Measurements from ENCODE around the genes ADD1 and HTT.

GRCh38 chr4:2671603-2671826, 84.6 kb downstream of the TNIP2 start:
- RRBS, result no CpG with 5 or more reads among the region's 5 CpGs

DNA sequence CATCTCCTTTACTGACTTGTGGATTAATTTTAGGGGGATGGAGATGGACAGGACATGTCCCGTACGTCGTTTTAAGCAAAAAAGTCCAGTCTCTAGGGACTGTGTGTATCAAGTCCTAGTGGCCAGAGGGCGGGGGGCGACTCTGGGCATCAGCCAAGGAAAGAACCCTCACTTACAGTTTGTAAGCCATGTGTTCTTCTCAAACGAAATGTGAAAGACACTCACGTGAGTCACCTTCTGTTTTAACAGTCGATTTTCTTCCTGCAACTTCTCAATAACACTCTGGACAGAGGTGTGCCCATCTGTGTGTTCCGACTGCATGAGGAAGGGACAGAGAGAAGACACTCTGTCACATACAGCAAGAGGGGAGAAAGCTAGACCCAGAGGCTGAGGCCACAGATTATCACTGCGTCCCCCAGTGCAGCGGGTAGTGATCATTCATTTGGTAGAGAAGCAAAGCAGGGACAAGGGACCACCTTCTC, 10.9 kb downstream of the TNIP2 start:
- RRBS, result no CpG with 5 or more reads among the region's 11 CpGs

DNA sequence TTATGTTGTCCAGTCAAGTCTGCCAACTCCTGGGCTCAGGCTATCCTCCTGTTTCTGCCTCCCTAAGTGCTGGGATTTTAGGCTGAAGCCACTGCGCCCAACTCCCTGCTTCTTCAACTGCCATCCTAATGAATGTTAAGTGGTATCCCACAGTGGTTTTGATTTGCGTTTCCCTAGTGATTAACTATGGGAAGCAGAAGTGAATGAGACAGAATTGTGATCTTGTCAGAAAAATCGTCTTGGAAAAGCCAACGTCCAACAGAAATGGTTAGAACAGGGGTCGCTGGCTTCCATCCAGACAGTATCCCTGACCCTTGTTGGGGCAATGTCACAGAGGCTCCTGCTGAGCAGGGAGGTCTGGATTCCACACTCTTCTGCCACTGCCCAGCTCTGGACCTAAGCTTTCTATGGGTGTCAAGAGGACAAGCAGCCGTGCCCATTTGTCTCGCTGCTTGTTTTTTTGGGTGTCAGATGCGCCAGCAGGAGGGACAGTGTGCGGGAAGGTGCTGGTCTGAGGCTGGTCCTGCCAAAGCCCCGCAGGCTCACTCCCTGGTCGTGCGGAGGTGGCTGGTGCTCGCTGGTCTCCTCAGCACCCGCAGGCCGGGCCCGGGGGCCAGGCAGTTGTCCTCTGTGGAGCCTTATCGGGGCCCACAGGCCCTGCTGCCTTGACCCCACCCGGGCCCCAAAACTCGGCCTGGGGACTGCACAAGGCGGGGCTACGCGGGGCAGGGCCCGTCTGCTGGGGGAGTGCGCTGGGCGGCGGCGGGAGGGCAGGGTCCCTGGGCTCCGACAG, 697 bp upstream of the ADD1 start:
- RRBS, result 1% methylated on average over 4 of the region's 28 CpGs

GRCh38 chr4:2843544-2844130, at the start of gene ADD1:
ADD1 (plus strand) TSS chr4:2843844.
- RRBS, result 1% methylated on average over 35 of the region's 76 CpGs

GRCh38 chr4:2844131-2844891, 667 bp downstream of the ADD1 start:
- RRBS, result under 1% methylated on average over 21 of the region's 47 CpGs

DNA sequence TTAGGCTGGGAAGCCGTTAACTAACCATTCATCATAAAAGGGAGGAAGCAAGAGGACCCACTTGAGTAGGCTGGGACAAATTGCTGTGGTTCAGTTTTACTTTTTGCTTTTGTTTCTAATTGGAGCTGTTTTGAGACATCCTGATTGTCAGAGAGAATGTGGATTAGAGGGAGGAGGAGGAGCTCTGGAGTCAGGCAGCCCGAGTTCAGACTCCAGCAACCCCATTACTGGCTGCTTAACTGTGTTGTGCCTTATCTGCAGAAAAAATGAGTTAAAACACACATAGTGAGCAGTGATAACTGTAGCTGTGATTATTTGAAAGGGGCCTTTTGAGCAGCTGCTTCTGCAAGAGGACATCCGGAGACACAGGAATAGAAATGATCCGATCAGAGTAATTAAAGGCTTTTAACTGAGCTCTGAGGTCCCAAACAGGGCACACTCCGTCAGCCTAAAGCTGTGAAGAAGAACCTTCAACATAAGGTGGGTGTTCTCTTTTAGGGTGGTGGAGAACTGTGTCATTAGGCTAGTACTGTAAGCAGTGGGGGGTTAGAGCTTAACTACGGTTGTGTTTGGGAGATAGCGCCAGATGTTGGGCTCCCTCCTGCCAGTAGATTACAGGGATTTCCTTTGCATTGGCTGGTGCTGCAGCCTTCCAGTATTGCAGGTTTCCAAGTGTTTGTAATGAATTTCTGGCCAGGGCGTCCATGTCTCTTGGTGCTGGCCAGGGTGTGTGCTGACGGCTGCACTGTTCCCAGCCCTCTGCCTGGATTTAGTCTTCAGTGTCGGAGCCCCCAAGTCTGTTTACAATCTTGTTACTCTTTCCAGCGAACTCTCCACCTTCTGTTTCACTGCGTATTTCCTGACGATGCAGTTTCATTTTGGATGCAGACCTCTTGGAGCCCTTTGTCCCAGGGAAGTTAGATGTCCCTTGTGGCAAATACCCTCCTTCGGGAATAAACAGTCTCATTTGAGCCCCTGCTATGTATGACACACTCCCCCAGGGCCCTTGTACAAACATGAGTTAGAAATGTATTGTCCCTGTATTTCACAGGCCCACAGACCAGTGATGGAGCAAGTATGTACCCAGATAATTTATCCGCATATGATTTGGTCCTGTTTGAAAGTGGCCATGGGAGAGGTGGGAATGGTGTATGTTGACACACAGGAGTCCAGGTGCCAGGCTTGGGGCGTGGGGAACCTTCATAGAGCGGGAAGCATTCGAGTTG, 24.4 kb downstream of the ADD1 start:
- RRBS, result no CpG with 5 or more reads among the region's 18 CpGs

DNA sequence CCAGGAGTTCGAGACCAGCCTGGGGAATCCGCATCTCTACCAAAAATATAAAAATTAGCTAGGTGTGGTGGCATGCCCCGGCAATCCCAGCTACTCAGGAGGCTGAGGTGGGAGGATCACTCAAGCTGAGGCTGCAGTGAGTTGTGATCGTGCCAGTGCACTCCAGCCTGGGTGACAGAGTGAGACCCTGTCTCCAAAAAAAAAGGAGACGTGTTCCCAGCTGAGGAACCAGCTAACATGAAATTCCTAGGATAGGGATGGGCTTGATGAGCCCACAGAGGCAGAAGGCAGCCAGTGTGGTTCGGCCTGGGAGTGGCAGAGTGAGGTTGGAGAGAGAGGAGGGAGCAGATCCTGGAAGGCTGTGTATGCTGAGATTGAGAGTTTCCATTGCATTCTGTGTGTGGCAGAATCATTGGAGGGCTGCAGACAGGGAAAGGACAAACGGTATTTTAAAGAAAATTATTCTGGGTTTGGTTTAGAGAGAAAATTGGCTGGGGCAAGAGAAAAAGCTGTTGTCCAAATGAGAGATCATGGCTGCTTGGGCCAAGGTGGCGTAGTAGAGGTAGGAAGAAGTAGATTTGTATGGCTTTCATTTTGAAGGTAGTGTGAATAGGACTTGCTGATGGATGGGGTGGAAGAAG, 34.2 kb downstream of the ADD1 start:
- RRBS, result no CpG with 5 or more reads among the region's 8 CpGs

DNA sequence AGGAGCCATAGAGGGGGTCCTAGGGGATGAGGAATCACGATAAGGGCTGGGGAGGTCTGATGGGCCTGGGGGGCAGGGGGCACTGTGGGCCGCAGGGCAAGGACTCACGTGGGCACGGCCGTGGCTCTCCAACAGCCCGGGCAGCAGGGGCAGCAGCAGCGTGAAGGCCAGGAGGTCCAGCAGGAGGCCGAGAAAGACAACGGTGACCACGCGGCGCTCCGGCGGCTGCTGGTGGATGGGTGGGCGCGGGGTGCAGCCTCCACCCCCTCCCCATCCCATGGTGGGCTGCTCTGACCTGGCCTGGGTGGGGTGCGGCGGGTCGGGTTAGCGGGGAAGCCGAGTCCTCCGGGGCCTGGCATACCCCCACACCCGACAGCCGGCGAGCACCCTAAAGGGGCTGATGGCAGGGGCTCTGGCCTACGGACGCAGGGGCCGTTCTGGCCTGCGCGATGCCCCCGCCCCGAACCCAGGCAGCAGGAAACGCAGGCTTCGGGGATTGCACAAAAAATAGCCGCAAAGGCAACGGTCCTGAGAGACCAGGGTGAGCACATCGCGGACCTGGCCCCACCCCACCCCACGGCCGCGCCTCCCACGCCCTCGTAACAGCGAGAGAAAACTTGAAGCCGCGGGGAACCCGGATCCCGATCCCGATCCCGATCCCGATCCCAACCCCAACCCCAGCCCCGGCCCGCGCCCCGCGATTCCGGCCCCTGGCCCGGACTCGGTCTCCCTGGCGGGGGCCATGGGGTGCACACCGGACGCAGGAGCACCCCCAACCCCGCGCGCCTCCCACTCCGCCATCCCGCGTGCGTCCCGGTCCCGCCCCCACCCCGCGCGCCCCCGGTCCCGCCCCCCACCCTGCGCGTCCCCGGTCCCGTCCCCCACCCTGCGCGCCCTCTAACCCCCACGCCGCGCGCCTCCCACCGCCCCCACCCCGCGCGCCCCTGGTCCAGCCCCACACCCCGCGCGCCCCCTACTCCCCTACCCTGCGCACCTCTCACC, 679 bp downstream of the MFSD10 start:
- RRBS, result 5% methylated on average over 23 of the region's 94 CpGs

GRCh38 chr4:2935079-2935731, 580 bp upstream of the MFSD10 start:
- RRBS, result 3% methylated on average over 6 of the region's 39 CpGs

DNA sequence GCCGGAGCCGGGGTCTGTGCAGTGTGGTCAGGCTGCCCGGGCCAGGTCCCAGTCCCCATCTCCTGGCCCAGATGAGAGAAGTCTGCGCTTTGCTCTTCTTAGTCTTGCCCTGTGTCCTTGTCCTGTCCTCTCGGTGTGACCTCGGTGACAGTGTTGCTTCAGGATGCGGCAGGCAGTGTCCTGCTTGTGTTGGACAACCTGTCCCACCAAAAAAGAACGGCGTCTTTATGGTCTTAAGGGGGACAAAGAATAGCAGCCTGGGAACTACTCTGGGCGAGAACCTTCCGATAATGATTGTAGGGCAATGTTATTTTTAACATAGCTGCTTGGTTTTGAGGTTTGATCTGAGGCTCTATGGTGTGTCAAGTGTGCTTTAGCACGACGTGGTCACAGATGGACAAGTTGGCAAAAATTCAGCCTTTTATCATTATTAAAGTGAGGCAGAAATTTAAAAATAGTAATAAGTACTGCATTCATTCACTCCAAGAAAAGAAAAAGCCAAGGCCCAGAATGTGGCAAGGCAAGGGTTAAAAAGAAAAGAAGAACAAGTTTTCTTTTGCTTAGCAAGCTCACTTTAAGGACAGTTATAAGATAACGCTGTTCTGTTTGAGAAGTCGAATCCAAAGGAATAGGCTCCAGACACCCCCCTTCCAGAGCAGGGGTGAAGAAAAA, 1.0 kb downstream of the GRK4 start:
- RRBS, result 0% methylated on average over 1 of the region's 15 CpGs

- RRBS, result no CpG with 5 or more reads among the region's 9 CpGs
Measured at GRCh38 chr4:2968254-2969015, 5.1 kb downstream of the GRK4 start.

- RRBS, result 1% methylated on average over 18 of the region's 57 CpGs
Measured at GRCh38 chr4:3074290-3074794, at the start of gene HTT. HTT (plus strand) TSS chr4:3074681.

GRCh38 chr4:3111295-3112161, 37.0 kb downstream of the HTT start:
- RRBS, result no CpG with 5 or more reads among the region's 17 CpGs

DNA sequence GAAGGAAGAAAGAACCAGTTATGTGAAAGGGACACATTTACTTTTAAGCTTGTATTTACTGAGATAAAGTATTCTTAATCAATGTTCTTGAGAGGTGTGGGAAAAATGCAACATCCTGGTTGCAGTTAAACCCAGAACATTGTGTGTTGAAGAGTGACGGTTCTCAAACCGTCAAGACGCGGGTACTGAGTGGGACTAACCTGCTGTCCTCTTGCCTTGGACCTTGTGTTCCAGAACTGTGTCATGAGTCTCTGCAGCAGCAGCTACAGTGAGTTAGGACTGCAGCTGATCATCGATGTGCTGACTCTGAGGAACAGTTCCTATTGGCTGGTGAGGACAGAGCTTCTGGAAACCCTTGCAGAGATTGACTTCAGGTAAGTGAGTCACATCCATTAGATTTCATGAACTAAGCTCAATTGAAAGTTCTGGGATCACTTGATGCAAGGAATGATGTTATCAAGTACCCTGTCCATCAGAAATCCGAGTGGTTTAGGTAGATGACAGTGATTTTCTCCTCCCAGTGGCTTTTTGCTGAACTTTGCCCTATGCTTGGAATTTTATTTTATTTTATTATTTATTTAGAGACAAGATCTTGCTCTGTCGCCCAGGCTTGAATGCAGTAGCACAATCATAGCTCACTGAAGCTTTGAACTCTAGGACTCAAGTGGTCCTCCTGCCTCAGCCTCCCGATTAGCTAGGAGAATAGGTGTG, 59.8 kb downstream of the HTT start:
- RRBS, result no CpG with 5 or more reads among the region's 8 CpGs

DNA sequence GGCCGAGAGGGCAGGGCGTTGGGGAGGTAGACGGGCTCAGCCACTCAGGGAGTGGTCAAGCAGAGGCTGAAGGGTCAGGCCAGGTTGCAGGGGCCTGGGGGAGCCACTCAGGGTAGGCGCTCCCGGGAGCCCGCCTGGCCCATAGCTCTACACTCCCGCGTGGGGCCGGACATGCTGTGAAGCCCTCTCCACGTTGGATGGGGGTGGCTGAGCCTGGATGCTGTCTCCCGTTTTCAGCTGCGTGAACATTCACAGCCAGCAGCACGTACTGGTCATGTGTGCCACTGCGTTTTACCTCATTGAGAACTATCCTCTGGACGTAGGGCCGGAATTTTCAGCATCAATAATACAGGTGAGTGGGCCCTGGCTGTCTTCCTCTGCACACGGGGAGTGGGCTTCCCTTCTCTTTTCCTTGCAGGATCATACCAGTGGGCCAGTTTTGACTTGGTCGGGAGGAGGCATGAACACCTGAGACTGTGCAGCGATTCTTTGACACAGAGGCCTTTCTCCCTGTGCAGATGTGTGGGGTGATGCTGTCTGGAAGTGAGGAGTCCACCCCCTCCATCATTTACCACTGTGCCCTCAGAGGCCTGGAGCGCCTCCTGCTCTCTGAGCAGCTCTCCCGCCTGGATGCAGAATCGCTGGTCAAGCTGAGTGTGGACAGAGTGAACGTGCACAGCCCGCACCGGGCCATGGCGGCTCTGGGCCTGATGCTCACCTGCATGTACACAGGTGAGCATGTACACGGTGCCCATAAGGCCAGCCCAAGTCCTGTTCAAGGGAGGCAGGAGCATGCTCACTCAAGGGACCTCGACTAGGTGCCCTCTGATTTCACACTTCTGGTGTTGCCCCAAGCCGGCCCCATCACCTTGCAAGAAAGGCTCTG, 13.7 kb upstream of the MSANTD1 start:
- RRBS, result 83% methylated on average over 5 of the region's 29 CpGs

GRCh38 chr4:3496509-3497002, 33.5 kb downstream of the DOK7 start:
- RRBS, result no CpG with 5 or more reads among the region's 11 CpGs

DNA sequence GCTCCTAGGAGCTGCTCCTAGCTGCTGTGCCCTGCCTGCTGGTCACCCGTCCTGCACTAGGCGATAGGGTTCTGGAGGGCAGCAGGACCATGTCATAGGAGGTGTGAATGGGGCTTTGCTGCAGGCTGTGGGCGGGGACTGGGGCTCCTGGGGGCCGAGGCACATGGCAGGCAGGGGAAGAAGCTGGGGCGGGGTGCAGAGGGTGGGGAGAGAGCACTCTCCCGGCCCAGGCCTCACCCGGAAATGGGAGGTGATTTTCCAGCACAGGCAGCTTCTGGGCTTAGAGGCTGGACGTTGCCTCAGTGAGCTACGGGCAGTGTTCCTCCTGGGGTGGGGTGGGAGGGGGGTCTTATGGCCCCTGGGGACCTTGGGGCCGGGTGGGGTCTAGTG, 98.5 kb upstream of the LRPAP1 start:
- RRBS, result 0% methylated on average over 1 of the region's 10 CpGs

DNA sequence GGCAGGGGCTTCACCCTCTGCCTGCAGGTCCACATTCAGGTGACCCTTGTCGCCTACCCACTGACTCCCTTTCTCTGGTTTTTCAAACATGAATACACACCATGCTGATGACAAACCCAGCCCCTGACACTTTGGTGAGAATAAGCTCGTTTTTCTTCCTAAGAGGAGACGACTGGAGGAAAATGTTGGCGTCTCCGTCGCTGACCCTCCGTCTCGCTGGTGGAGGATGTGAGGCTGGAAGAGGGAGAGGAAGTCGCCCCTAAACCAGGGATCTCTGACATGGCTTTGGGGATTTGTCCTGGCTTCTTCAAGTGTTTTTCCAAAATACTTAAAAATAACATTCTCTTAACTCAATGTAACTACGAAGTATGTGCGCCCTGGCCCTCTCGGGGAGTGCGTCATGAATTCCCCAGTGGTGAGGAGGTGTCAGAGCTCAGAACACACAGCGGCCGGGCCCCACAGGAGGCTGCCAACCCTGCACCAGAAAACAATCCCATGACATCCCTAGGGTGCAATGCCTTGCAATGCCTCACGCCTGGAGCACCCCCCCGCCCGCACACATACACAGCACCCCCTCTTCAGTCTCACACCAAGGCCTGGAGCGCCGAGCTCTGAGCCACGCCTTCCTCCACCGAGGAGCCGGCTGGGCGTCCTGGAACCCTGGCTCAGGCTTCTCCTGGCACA, 108.5 kb upstream of the ADRA2C start:
- RRBS, result 8% methylated on average over 2 of the region's 24 CpGs

DNA sequence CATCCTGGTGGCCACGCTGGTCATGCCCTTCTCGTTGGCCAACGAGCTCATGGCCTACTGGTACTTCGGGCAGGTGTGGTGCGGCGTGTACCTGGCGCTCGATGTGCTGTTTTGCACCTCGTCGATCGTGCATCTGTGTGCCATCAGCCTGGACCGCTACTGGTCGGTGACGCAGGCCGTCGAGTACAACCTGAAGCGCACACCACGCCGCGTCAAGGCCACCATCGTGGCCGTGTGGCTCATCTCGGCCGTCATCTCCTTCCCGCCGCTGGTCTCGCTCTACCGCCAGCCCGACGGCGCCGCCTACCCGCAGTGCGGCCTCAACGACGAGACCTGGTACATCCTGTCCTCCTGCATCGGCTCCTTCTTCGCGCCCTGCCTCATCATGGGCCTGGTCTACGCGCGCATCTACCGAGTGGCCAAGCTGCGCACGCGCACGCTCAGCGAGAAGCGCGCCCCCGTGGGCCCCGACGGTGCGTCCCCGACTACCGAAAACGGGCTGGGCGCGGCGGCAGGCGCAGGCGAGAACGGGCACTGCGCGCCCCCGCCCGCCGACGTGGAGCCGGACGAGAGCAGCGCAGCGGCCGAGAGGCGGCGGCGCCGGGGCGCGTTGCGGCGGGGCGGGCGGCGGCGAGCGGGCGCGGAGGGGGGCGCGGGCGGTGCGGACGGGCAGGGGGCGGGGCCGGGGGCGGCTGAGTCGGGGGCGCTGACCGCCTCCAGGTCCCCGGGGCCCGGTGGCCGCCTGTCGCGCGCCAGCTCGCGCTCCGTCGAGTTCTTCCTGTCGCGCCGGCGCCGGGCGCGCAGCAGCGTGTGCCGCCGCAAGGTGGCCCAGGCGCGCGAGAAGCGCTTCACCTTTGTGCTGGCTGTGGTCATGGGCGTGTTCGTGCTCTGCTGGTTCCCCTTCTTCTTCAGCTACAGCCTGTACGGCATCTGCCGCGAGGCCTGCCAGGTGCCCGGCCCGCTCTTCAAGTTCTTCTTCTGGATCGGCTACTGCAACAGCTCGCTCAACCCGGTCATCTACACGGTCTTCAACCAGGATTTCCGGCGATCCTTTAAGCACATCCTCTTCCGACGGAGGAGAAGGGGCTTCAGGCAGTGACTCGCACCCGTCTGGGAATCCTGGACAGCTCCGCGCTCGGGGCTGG, 1.1 kb downstream of the ADRA2C start:
- RRBS, result 3% methylated on average over 54 of the region's 144 CpGs

- RRBS, result no CpG with 5 or more reads among the region's 30 CpGs
Measured at GRCh38 chr4:3954331-3955128, 188.3 kb downstream of the ADRA2C start.

Data from aortic smooth muscle cell (primary cell).